GM06990 (cell line): ENCODE measurements around a stretch of chr10.

DNA sequence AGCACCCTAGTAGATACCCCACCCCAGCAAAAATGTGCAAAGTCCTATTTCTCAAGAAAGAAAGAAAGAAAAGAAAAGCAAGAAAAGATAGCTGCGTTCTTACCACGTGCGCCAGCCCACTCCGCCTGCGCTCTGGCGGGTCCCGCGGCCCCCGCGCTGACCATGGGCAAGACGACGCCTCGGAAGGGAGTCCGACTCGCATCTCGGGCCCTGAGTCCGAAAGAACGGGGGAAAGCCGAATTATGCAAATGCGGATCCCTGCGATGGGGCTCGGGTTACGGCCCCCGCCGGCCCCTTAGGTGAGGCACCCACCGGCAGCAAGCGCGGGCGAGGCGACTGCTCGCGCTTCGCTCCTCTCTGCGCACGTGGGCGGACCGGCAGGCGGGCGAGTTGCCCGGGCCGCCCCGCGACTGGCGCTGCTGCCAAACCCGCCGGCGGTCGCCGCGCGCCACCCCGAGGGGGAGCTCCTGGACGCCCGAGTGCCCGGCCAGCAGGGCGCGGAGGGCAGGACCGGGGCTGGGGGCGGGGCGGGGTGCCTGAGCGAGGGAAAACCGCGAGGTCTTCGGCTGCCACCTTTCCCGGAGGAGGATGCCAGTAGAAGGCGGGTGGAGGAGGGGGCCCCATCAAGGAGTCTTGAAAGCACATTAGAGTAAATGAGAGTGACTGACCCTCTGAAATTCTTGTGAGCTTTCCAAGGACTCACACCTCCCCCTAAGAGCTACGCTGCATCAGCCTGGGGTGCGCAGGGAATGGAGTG lies 2.5 kb upstream of the EGR2 start:
- RRBS, result 9% methylated on average over 36 of the region's 68 CpGs

DNA sequence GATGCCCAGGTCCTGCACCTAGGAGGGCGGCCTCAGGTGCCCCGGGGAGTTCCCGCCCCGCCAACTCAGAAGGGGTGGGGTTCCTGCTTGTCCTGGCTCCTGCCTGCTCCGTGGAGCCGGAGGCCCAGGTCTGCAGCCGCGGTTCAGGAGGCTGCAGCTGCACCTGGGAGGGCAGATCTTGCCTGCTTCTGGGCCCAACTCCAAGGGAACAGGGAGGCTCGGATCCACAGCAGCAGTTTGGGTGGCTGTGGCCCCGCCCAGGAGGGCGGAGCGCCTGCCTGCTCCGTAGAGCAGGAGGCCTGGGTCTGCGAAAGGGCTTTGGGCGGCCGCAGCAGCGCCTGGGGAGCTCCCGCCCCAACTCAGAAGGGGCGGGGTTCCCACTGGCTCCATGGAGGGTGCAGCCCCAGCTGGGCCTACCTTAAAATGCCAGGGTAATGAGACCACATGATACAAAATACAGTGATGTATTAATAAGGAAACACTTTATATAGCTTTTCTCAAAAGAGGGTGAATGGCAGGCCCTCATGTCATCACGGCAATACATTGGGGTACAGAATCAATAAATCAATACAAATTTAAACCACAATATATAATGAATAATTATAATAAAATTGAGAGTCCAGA lies 108.3 kb upstream of the EGR2 start:
- RRBS, result 33% methylated on average over 2 of the region's 20 CpGs

DNA sequence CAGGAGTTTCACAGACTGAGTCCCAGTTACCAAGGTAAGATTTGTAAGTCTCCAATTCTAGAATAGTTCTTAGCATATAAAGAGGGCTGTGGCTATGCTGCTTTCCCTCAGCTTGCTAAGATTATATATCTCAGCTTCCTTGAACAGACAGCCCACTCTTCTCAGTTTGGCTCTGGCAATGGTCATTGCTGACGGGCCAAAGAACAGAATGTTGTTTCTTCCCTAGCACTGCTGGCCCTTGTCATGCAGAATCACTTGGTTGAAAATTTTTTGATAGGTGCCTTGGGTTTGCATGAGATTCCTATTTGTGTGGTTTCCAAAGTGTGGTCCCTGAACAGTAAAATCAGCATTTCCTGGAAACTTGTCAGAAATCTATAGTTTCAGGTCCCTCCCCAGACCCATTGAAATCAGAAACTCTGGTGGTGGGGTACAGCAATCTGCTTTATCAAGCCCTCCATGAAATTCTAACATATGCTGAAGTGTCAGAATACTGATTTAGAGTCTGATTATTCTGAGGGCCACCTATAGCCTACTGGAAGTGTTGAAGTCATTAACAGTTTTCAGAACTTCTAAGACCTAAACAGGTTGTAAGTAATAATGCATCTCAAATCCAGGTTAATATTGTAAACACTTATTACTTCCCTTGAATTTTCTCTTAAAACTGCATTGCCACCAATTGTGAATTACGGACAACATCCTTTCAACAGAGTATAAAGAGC lies 38.3 kb downstream of the NRBF2 start:
- RRBS, result no CpG with 5 or more reads among the region's 2 CpGs

GRCh38 chr10:63200071-63200788 lies 67.1 kb downstream of the NRBF2 start:
- RRBS, result no CpG with 5 or more reads among the region's 7 CpGs

DNA sequence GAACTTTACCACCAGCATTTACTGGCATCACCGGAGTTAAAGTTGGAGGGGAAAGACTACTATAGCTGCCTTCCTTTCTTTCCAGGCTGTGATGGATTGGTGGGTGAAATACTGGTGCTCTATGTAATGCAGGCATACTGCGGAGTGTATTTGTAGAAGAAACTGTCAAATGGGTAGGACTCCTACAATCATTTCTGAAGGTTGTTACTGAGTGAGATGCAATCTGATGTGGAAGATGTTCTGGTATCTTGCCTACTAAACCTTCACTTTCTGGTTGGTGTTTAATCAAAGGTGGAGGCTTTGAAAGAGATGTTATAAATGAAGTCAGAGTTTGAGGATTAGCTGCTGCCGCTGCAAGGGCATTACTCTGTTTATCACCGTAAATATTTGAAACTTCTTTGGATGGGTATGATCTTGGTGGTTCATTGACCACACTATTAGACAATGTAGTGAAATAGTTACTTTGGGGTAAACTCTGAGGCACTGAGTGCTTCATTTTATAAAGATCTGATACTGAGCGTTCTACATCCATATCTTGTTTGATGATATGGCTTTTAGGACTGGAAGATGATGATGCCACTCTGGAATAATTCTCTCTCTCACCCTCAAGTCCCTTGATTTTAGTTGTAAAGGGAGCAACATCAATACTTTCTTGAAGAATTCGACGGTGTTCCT lies 74.9 kb downstream of the NRBF2 start:
- RRBS, result no CpG with 5 or more reads among the region's 7 CpGs

GRCh38 chr10:63366726-63367429 lies 98.9 kb downstream of the JMJD1C start:
- RRBS, result no CpG with 5 or more reads among the region's 6 CpGs

- RRBS, result no CpG with 5 or more reads among the region's 3 CpGs
Observed at GRCh38 chr10:63485237-63486016, 19.6 kb upstream of the JMJD1C start.

DNA sequence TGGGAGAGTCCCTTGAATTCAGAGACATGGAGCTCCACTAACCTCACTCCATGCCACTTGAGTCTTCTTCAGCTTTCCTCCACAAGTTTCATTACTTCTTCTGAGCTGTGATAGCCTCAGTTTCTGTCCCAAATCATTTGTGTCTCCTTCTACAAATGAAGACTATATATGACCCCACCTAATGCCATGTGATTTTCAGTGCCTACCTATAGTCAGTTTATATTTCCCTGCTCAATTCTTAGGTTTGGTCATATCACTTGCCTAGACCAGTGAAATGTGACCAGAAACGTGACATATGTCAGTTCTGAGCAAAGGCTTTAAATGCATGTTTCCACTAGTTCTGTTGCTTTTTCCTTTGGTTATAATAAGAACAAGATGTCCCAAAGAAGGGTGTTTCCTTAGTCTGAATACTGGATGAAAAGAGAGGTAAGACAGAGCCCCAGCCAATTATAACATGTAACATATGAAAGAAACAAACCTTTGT lies 24.6 kb upstream of the REEP3 start:
- RRBS, result no CpG with 5 or more reads among the region's 1 CpG

GRCh38 chr10:63522417-63522668 lies 1.1 kb downstream of the REEP3 start:
- RRBS, result no CpG with 5 or more reads among the region's 2 CpGs

DNA sequence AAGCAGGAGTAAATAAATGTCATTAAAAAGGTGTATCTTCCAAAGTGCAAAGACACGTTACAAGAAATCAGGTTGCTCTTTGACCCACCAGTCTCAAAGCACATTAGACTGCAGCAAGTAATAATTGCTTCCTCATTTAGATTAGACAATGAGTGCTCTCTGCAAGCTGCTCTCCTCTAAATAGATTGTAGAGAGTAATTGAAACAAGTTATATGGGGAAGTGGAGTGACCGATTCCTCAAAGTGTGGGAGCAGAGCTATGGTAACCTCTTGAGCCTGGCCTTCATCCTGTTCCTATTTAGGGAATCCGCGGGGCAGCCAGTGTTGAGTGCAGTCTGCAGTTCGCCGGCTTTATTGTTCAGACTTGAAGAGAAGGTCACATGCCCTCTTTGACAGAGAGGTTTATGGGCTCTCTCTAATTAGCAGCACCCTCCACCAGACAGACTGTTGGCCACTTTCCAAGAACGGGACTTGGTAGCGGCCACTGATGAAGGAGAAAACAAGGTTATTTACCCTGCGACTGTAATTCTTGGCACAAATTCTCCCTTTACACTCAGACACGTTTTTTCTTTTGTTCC lies 107.4 kb downstream of the REEP3 start:
- RRBS, result no CpG with 5 or more reads among the region's 10 CpGs

DNA sequence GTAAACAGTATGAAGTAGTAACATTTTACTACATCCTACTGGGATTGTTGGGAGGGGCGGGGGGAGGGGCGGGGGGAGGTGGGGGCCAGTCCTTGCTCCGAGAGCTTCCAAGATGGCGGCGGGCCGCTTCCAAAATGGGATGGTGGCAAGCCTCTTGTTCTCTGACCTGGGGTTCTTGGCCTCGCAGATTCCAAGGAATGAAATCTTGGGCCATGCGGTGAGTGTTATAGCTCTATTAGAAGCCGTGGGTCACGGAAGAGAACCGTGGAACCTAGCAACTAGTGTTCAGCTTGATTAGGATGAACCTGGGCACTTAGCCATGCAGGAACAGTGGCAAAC lies 143.3 kb downstream of the REEP3 start:
- RRBS, result no CpG with 5 or more reads among the region's 11 CpGs

- RRBS, result no CpG with 5 or more reads among the region's 3 CpGs
Observed at GRCh38 chr10:63702958-63703528, 181.8 kb downstream of the REEP3 start.

GRCh38 chr10:65033264-65033748 lies 1512.1 kb downstream of the REEP3 start:
- RRBS, result no CpG with 5 or more reads among the region's 3 CpGs

- RRBS, result no CpG with 5 or more reads among the region's 21 CpGs
Observed at GRCh38 chr10:66927889-66928342, 2.1 kb downstream of the LRRTM3 start.

DNA sequence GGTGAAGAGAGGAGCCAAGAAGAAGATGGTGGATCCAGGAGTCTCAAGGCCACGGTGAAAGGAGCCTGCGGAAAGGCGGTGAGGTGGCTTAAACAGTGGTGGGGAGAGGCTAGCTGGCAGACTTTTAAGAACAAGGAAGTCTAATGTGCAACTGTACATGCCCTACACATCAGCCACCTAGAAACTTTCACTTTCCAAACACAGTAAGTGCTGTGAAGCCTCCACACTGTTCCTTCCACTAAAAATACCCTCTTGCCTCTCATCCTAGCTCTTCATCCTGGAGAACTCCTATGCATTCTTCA lies 54.4 kb downstream of the DNAJC12 start:
- RRBS, result no CpG with 5 or more reads among the region's 3 CpGs

- RRBS, result no CpG with 5 or more reads among the region's 14 CpGs
Observed at GRCh38 chr10:67788391-67788973, 49.5 kb downstream of the DNAJC12 start.

- RRBS, result no CpG with 5 or more reads among the region's 6 CpGs
Observed at GRCh38 chr10:67900687-67901279, 16.3 kb downstream of the SIRT1 start.

- RRBS, result no CpG with 5 or more reads among the region's 7 CpGs
Observed at GRCh38 chr10:67912552-67913240, 28.2 kb downstream of the SIRT1 start.

DNA sequence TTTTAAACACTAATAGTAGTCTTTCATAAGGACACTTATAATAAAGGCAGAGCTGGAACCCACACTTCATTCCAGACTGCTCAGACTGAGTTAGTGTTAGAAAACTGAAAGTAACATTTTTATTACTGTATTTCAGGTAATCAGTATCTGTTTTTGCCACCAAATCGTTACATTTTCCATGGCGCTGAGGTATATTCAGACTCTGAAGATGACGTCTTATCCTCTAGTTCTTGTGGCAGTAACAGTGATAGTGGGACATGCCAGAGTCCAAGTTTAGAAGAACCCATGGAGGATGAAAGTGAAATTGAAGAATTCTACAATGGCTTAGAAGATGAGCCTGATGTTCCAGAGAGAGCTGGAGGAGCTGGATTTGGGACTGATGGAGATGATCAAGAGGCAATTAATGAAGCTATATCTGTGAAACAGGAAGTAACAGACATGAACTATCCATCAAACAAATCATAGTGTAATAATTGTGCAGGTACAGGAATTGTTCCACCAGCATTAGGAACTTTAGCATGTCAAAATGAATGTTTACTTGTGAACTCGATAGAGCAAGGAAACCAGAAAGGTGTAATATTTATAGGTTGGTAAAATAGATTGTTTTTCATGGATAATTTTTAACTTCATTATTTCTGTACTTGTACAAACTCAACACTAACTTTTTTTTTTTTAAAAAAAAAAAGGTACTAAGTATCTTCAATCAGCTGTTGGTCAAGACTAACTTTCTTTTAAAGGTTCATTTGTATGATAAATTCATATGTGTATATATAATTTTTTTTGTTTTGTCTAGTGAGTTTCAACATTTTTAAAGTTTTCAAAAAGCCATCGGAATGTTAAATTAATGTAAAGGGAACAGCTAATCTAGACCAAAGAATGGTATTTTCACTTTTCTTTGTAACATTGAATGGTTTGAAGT lies 31.9 kb downstream of the SIRT1 start:
- RRBS, result no CpG with 5 or more reads among the region's 5 CpGs

GRCh38 chr10:68106708-68106983 lies 2.6 kb upstream of the MYPN start:
- RRBS, result no CpG with 5 or more reads among the region's 2 CpGs